ENCODE measurements around a stretch of chr4.

- PRO-cap = no peak
Measured at GRCh38 chr4:189613065-189613567, 327.6 kb upstream of the FRG1 start.

DNA sequence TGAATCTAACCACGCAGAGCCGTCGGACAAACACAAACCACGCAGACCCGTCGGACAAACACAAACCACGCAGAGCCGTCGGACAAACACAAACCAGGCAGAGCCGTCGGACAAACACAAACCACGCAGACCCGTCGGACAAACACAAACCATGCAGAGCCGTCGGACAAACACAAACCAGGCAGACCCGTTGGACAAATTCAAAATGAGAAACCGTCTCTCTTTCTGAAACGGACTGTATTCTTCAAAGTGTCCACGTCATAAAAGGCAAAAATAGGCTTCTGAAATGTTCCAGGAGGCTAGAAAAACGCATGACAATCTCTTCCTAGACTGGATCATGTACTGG, 111.0 kb upstream of the FRG1 start:
- PRO-cap = no peak

All from mesothelial cell of epicardium (in vitro differentiated cells).